Helper T cell (primary cell): ENCODE measurements around a stretch of chr13.

- PRO-cap, 2 experiments: no peak in any of the 2 experiments
Observed at GRCh38 chr13:32632343-32632793, 46.1 kb downstream of the PDS5B start.

DNA sequence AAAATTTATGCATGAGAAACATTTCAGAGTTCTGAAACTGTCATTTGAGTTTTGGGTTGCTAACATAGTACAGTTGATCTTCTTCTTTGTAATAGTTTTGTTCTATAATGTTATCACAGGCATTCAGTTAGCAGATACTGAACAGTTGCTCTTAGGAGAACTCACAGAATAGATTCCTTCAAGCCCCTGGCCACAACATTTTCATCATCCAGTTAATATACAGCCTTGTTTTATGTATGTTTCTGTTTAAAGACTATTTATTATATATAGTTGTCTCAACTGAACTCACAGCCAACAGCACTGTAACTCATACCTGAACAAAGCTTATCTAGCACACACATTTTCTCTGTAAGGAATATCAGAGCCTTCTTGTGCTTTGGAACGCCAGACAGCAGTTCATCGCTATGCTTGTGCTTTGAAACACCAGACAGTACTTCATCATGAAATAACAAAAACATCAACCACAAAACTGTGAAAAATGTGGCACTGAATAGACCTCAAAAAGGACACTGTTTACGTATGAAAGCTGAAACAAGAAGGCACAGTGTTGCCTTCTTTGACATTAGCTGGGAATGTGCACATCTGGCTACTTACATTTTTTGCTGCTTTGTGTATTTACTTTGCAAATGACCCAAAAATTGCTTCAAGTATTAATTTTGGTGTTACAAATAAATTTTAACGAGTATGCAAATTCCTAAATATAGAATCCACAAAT is 160.1 kb downstream of the PDS5B start:
- PRO-cap, 2 experiments: no peak in any of the 2 experiments

- PRO-cap, 2 experiments: no peak in any of the 2 experiments
Observed at GRCh38 chr13:32753262-32753742, 167.1 kb downstream of the PDS5B start.

DNA sequence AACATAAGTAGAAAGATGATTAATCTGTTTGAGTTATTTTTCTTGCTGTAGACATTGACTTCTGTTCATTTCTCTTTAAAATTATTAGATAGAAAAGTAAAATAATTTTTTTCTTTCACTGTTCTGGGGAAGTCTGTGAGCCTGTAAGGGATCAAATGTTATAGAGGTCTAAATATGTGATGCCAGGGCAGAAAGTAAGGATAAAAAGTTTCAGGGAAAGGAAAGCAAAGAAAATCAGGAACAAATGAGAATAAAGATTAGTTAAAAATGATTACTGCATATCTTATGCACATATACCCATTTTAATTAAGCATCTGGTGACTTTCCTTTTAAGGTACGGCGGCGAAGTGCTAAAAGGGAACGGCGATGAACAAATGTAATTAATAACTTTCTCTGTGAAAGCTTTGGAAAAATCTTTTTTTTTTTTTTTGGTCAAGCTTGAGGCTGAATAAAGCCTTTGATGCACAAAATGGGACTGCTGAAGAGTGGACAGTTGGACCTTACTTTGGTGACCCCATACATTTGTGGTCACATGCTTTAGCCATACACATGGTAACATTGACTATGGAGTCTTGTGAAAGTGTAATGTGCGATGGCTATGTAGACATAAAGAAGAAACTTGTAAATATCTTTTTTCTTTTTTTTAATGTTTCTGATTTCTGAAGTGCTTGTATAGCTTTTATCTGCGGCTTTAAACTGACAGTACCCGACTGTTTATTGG is 188.6 kb downstream of the PDS5B start:
- PRO-cap, 2 experiments: no peak in any of the 2 experiments

DNA sequence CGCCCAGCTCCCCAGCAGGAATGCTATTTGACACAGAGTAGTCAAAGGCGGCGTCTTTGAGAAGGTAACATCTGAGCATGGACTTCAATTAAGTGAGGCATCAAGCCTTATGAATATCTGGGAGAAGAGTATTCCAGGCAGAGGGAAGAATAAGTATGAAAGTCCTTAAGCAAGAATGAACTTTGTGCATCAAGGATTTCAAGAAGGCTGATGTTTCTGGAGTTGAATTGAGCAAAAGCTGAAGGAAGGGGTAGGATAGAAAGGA is 194.1 kb downstream of the PDS5B start:
- PRO-cap, 2 experiments: no peak in any of the 2 experiments

- PRO-cap, 2 experiments: no peak in any of the 2 experiments
Observed at GRCh38 chr13:32789954-32790407, 203.7 kb downstream of the PDS5B start.

GRCh38 chr13:33090643-33091167 is 74.5 kb downstream of the KL start:
- PRO-cap, 2 experiments: no peak in any of the 2 experiments

DNA sequence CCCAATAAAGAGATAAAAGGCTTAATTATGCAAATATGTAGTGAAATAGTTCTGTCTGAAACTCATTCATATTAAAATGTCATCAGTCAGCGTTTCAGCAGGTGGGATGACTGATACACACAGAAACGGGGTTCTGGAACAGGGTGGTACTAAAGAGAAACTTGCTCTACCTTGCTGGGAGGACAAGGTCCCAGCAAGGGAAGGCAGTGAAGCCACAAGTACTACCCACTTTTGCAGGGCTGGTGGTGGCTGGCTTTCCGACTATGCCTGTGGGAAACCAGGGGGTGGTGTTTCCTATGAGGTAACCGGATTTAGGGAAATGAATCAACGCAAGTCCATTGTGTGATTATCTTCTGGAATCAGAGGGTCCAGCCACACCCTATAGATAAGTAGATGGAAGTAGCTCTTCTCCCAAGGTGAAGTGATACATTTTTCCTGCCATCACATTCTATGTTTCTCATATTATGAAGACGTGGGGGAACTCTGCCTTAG is 76.3 kb downstream of the KL start:
- PRO-cap, 2 experiments: no peak in any of the 2 experiments

DNA sequence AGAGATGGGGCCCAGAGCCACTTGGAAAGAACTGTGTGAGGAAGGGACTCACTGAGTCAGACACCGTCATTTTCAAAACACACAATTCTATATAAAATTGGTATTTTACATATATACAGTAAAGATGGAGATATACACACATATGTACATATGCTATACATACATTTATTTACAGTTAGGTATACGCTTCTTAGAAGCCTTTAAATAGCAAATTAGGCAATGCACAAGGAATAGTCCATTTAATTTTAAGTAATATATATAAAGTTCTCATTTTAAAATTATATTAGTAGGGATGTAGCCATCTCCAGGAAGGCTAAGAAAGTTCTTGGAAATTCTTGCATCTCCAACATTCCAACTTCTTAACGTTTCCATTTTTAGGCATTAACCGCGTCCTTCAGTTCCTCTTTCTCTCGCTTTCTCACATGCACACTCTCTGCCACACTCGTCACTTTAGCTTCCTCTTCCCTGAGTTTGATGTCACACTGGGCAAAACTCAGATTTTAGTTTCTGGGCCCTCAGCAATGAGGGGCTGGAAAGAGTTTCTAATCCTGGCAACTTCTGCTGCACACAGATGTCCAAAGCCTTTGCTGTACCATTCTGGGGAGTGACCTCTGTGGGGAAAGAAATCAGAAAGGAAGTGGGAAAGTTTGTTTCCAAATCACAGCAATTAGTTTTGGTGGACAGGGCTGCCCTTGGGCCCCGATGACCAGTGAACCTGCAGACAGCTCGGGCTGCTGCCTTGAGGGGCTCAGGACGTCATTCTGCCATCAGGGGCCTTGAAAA is 89.1 kb downstream of the KL start:
- PRO-cap, 2 experiments: no peak in any of the 2 experiments

GRCh38 chr13:33171929-33172867 is 113.4 kb downstream of the STARD13 start:
- PRO-cap, 2 experiments: no peak in any of the 2 experiments

- PRO-cap, 2 experiments: no peak in any of the 2 experiments
Observed at GRCh38 chr13:33186741-33187261, 98.8 kb downstream of the STARD13 start.

- PRO-cap, 2 experiments: no peak in any of the 2 experiments
Observed at GRCh38 chr13:33251133-33251657, 34.4 kb downstream of the STARD13 start.

DNA sequence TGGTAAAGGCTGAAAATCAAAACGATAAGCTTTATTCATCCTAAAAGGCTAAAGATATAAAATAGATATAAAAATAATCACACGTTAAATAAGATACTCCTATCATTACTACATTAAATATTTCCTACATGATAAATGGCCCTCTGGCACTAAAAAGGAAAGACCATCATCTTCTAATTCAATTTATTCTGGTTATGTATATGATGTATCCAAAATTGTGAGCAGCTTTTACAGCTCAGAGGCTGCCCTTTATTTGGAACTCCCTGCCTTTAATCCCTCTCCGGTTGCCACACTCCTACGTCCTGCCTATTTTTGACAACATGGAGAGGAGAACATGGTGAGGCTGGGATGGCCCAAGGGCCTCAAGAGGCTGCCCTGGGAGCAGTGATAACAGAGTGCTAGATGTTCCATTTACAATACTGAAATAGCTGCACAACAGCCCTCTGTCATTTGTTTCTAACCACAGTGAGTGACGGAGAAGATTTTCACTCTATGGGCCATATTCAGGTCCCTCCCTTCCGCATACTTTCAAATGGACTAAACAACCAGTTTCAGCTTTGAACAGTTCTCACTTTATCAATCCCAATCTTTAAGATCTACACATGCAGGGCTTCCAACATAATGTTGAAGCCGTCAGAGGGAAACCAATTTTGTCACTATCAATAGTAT is 33.5 kb downstream of the STARD13 start:
- PRO-cap, 2 experiments: no peak in any of the 2 experiments

- PRO-cap, 2 experiments: no peak in any of the 2 experiments
Observed at GRCh38 chr13:33279771-33280255, 5.7 kb downstream of the STARD13 start.

DNA sequence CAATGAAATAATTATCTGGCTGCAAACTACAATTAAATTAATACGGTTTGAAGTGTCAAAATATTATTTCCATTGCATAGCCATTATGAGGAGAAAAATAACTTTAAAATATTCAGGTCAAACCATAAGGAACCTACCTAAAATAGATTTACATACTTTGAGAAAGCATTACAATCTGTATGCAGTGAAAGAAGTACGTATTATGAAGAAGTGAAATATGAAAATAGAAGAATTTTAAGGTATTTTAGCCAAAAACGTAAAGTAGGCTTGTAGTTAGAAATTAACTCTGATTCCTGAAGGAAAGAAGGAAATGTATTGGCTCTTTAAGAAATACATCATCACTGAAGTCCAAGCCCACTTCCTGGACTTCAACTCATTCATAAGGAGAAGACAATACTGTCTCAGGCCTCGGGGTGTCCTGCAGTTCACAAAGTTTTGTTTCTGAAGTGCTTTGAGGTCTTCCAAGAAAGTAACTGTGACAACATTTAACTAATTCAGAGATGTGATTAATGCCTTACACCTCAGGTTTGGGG is 65.6 kb upstream of the STARD13 start:
- PRO-cap, 2 experiments: no peak in any of the 2 experiments

DNA sequence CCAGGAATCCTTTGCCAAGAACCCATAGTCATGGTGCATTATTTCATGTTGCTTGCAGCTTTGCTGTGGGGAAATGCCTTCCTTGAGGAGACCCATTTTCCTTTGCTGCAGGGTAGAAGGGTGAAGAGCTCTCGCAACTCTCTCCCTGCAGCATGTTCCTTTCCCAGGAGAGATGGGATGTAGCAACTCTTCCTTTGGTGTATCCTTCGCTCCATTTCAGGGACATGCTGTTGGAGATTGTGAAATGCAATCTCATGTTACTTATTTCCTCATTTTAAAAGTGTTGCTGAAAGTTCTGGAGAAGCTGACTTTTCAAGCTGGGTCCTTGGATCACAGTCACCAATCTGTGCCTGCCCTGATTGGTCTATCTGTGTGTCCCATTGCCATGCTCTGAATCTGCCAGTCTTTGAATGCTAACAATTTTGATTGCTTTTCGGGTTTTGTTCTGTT is 69.9 kb upstream of the STARD13 start:
- PRO-cap, 2 experiments: no peak in any of the 2 experiments

GRCh38 chr13:33675927-33676609 is 141.9 kb upstream of the RFC3 start:
- PRO-cap, 2 experiments: no peak in any of the 2 experiments

GRCh38 chr13:33728068-33728705 is 89.8 kb upstream of the RFC3 start:
- PRO-cap, 2 experiments: no peak in any of the 2 experiments

- PRO-cap, 2 experiments: no peak in any of the 2 experiments
Observed at GRCh38 chr13:33832710-33833446, 14.9 kb downstream of the RFC3 start.

- PRO-cap, 2 experiments: no peak in any of the 2 experiments
Observed at GRCh38 chr13:34151986-34152359, 334.0 kb downstream of the RFC3 start.